SP-49 (cell line): ENCODE measurements around the genes LRRC25, ELL, CRLF1 and TMEM161A.

DNA sequence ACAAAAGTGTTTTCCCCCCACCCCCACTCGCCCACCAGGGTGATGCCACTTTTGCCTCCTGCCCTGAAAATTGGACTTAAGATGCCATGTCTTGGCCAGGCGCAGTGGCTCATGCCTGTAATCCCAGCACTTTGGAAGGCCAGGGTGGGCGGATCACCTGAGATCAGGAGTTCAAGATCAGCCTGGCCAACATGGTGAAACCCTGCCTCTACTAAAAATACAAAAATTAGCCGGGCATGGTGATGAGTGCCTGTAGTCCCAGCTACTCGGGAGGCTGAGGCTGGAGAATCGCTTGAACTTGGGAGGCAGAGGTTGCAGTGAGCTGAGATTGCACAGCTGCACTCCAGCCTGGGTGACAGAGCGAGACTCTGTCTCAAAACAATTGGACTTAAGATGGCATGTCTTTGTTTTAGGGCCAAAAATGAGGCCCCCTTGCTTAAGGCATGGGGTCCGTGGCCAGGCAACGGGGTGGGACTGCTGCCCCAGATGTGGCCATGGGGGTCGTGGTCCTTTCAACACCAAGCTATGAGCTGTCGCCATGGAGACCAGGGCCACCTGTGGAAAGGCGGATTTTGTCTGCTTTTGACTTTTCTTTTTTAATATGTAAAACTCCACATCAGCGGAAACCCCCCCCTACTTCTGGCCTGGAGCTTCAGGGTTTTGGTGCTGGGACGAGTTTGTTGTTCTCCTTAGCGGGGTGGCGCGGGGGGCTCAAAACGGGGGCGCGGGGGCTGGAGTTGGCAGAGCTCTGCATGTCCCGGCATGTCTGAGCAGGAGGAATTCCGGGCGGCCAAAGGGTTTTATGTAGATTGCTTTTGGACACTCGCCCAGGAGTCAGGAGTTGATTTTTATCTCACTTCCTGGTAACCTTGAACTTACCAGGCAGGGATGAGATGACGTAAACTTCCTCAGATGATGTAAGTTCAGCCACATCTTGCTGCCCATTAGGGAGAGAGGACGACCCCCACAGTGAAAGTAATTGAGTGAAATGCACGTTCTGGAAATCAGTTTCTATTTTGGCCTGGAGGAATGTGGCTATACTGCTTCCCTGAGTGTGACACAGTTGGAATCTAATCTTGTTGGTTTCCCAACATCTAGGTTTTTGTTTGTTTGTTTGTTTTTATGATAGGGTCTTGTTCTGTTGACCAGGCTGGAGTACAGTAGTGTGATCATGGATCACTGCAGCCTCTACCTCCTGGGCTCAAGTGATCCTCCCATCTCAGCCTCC lies 21.3 kb upstream of the GDF15 start:
- PRO-cap, result no peak

DNA sequence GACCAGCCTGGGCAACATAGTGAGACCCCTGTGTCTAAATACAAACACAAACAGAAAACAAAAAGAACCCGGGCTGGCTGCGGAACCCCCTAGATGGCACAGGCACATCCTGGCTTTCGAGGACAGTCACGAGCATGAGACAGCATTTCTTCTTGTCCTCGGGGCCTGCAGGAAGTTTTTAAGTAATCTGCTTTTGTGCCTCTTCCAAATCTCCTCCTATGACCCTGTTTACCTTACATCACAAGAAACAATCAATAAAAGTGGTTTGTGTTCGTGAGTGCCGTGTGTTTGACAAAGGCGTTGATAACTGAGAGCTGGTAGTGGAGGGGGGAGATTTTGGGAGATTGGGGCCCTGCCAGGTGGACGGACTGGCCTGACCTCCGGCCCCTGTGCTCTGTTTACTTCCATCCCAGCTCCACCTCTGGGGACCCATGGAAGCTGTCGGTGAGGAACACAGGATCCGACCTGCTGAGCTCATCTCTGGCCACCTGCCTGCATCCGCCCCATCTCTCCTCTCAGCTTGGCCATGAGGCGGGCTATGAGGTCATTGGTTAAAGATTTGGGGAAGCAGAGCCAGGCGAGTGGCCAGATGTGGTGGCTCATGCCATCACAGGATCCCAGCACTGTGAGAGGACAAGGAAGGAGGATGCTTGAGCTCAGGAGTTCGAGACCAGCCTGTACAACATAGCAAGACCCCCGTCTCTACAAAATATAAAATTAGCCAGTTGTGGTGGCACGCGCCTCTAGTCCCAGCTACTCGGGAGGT lies 5.8 kb upstream of the GDF15 start:
- PRO-cap, result no peak

DNA sequence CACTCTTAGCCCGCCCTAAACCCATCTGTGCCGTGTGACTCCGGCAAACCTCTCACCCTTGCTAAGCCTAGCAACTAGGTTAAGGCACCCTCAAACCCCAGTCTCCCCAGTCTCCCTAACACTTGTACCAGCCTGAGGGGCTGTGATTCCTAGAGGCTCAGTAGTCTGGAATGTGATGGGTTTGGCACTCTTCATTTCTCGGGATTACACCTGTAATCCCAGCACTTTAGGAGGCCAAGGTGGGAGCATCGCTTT lies 1.0 kb downstream of the GDF15 start:
- PRO-cap, result no peak

- PRO-cap, result bidirectional peak, plus-strand start at chr19:18397714, minus-strand start at chr19:18397622
Observed at GRCh38 chr19:18397533-18398095, at the start of gene LRRC25. Gene LRRC25, minus strand, starts transcription at chr19:18397622.

DNA sequence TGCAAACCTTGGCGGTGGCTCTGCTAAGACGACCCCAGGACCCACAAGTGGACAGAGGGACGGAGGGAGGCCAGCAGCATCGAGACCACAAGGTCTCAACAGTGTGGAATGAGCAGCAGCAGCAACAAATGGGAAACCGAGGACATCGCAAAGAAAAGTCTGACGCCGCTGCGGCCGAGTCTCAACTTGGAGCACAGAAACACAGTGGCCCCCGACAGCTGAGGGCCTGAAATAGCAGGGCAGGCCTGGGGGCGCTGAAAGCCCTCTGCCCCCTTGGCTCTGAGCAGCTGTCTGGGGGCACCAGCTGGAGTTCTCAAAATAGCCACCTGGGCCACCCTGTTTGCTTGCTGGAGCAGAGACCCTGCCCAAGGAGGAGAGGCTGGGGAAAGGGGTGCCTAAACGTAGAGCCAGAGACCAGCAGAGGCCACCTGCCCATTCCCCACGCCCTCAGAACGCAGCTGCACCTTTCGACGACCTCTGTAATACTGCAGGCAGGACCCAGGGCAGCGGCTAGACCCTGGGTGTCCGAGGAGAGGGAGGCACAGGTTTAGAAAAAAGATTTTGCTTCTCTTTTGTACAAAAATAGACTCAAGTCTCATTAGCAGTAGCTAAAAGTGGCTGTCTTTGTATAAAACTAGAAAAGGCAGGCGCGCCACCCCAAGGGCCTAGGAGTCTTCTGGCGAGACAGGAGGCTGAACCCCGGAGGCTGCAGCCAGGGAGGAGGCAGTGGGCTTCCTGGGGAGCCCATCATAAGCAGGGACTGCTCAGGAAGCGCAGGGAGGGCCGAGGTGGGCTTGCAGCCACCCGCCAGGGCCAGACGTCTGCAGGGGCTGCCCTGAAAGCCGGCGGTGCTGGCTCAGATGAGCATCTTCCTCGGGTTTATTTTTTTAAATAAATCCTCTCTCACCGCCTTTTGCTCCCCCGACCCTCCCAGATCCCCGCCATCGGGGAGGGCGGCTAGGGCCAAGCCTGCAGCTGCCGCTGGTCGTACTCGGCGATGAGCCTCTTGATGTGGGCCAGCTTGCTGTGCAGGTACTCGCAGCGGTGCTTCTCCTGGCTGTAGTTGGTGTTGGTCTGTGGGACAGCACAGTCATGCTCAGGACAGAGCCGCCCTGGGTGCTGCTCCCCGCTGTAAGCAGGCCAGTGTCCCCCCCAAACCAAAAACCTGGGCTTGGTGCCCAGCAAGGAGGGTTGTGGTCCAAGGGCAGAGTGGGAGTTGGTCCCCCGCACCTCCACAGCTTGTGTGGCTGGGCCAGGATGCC lies 6.3 kb upstream of the ISYNA1 start:
- PRO-cap, result no peak

GRCh38 chr19:18456259-18457002 lies 18.5 kb upstream of the ISYNA1 start:
- PRO-cap, result no peak

DNA sequence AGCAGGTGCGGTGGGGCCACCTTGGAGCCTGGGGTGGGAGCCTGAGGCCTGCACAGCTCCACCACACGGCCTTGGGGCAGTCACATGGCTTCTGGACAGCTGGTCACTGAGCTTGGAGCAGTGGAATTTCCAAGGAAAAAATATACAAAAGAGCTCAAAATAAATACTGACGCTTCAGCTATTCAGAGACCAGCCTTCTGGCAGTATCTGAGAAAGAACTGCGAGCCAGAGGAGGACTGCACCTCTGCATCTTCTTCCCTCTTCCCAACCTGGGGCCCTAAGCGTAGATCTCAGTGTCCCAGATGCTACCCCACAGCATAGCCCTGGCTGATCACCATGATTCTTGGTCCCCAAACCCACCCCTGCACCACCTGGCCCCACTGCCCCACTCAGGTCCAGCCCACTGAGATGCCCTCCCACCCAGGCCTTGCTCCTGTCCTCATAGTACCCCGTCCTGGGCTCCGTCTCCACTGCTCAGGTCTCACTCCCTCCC lies 35.6 kb upstream of the ISYNA1 start:
- PRO-cap, result no peak

DNA sequence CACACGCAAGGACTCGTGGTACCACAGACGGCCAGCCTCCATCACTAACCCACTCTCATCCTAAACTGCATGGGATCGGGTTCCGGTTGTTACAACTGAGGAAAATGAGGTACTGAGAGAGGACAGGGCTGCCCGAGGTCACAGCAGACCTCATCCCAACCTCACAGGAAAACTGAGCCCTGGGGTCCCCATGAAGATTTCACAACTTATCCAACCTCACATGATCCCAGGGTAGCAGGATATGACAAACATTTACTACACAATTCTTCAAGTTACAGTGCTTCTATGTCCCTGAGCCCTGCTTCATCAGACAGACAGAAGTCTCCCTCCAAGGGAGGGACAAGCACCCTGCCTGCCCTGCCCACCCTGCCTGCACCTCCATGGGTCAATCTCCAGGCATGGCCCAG lies 38.4 kb downstream of the ELL start:
- PRO-cap, result no peak

DNA sequence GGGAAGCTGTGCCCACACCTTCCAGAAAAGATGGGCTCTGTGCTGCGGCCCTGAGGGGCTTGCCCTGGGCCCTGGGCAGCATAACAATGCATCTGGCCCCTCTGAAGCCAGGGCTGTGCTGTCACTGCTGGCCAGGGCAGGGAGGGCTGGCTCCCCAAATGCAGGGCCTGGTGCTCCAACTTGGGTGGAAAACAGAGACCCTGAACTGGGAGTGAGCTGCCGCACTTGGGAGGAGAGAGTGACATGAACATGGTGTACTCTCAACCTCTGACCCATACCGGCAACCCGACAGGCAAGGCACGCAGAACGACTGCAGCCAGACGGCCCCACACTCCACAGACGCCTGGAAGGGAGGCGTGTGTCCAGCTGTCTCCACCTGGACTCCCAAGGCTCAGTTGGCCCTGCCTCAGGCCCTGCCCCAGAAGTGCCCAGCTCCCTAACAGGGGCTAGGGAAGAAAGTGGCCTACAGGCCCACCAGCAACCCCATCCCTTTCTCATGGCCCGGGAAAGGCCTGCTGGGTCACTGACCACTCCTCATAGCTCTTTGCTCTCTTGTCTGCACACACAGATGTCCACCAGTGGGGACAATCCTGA lies 28.5 kb downstream of the ELL start:
- PRO-cap, result no peak

- PRO-cap, result unidirectional peak, minus-strand start at chr19:18522064
Observed at GRCh38 chr19:18521713-18522915, at the start of gene ELL. Gene ELL, minus strand, starts transcription at chr19:18522070.

GRCh38 chr19:18581117-18581479 lies 7.5 kb upstream of the REX1BD start:
- PRO-cap, result no peak

- PRO-cap, result no peak
Observed at GRCh38 chr19:18606410-18607553, at the start of gene CRLF1. Gene CRLF1, minus strand, starts transcription at chr19:18606799.

- PRO-cap, result no peak
Observed at GRCh38 chr19:18644317-18644716, 7.5 kb downstream of the KLHL26 start.

GRCh38 chr19:18660042-18661012 lies 23.2 kb upstream of the CRTC1 start:
- PRO-cap, result no peak

DNA sequence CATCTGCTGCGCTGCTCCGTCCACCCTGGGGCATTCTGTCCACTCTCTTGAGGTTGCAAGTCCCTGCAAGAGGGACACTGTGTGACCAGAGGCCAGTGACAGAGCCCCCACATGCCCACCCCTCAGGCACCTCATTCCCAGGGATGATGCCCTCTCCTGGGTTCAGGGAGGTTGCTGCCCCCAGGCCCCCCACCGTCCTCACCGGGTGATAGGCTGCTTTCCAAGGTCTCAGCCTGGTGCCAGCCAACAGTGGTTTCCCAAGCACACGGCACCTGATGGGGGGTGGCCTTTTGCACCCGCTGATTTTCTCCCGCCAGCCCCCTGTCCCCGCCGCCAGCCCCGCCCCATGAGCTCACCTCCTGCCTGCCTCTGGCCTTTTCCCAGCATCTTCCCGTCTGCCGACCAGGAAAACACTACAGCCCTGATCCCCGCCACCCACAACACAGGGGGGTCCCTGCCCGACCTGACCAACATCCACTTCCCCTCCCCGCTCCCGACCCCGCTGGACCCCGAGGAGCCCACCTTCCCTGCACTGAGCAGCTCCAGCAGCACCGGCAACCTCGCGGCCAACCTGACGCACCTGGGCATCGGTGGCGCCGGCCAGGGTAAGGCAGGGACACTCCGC lies 31.4 kb downstream of the COMP start:
- PRO-cap, result no peak

GRCh38 chr19:18761479-18762384 lies 29.4 kb downstream of the COMP start:
- PRO-cap, result no peak

GRCh38 chr19:18851511-18852409 lies 20.0 kb downstream of the UPF1 start:
- PRO-cap, result no peak

DNA sequence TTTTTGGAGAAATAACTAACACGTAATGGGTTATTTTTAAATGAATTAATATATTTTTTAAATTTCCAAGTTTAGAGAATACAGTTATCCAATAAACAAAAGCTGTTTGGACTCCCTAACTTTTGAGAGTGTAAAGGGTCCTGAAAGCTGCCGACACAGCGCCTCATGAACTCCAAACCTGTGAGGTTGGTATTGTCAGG lies 26.9 kb downstream of the UPF1 start:
- PRO-cap, result no peak

DNA sequence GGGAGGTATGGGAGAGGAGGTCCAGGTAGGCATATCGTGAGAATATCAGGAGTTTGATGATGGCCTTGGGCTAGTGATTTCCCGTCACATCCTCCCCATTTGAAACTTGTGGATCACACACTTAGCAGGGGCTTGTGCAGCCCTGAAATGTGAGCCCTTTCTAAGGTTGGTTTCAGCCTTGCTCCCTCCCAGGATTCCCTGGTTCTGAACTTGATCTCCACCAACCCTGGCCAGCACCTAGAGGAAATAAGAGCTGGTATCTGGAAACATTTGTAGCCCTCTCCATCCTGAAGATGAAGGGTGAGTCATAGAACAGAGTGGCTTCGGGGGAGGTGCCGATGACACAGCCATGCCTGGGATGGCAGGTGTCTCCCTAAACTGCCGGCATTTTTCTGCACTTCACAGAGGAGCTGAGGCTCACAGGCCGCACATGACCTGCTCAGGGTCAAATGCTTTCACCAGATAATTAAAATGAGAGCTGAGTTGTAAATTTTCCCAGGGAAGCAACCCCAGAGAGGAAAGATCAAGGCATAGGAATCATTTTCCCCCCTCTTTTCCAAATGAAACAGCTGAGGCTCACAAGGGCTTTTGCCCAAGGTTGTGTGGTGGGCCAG lies 1.4 kb upstream of the SLC25A42 start:
- PRO-cap, result no peak

- PRO-cap, result no peak
Observed at GRCh38 chr19:19138182-19138770, at the start of gene TMEM161A. Gene TMEM161A, minus strand, starts transcription at chr19:19138478.